ENCODE measurements around a stretch of chr2.

- RRBS, result no CpG with 5 or more reads among the region's 10 CpGs
Measured at GRCh38 chr2:46182122-46182507, 115.1 kb upstream of the EPAS1 start.

GRCh38 chr2:46304612-46305136 is 7.5 kb downstream of the EPAS1 start:
- RRBS, result no CpG with 5 or more reads among the region's 5 CpGs

- RRBS, result no CpG with 5 or more reads among the region's 7 CpGs
Measured at GRCh38 chr2:46338442-46339139, 41.4 kb downstream of the EPAS1 start.

DNA sequence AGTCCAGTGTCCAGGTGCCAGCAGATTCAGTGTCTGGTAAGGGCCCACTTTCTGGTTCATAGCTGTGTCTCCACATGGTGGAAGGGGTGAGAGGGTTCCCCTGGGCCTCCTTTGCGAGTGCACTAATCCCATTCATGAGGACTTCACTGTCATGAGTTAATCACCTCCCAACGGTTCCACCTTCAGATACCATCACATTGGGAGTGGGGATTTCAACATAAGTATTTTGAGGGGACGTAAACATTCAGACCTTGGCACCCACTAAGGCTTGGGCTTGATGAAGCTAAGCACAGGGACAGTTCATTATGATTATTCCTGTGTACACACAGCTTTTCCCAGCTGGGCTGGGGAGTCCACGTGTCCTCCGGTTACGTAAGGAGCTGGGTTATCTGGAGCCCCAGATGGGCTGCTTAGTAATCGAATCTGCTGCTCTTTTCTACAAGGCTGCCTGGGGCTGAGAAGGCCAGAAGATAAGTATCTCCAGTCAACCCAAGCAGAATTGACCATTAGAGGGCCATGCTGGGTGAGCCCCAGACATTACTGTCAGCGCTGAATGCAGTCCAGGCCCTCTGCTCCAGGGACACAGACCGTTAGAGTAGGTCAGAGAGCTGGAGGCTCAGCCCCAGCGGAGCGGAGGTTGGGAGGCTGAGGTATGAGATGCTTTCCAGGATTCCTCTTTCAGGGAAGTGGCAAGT is 42.7 kb downstream of the EPAS1 start:
- RRBS, result no CpG with 5 or more reads among the region's 11 CpGs

GRCh38 chr2:46375391-46375637 is 78.1 kb downstream of the EPAS1 start:
- RRBS, result no CpG with 5 or more reads among the region's 4 CpGs

DNA sequence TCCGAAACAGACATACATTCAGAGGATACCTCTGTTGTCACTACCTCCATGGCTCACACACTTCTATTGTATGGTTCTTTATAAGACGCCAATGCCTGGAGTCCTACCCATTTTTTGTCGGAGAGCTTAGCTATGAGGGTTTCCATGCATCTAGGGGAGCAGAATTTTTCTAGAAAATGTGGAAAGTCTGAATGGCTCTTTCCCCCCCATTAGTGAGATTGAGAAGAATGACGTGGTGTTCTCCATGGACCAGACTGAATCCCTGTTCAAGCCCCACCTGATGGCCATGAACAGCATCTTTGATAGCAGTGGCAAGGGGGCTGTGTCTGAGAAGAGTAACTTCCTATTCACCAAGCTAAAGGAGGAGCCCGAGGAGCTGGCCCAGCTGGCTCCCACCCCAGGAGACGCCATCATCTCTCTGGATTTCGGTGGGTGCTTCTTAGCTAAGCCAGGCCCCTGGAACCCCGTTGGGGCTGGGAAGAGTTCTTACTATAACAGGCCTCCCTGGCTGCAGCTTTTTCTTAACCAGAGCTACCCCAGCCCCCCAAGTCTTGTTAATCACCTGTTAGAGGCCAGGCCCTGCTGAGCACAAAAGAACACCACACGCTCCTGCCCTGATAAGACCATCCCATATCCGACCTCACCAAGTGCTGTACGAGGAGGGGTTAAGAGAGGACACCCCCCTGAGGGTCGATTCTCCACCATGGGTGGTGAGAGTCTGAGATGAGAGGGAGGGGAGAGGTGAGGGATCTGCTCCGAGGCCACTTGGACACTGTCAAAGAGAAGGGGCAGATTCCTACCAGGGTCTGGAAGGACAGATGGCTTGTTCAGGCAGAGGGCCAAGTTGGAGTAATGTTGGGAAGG is 79.4 kb downstream of the EPAS1 start:
- RRBS, result no CpG with 5 or more reads among the region's 13 CpGs

GRCh38 chr2:46381478-46381847 is 84.3 kb downstream of the EPAS1 start:
- RRBS, result no CpG with 5 or more reads among the region's 6 CpGs

DNA sequence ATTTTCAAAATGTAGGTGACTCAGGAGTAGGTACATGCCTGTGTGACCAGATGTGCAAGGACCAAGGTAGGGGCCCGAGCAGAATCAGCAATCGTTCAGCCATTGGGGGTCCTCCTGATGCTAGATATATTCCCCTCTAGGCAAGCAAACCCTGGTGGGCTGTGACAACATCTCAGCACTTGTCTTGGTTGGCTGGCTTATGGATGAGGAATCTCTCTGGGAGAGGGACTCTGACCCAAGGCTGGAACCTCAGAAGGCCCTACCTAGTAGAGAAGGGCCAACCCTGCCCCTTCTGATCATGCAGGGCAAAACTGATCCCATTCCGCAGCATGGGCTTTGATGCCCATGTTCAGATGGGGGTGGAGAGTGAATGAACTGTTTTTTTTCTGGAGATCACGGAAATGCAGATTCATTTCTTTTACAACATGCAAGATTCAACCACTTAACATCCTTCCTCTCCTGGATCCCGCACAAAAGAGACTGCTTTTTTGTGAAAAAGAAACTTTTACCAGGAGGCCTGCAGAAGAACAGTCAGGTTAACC is 91.1 kb downstream of the EPAS1 start:
- RRBS, result no CpG with 5 or more reads among the region's 5 CpGs

- RRBS, result no CpG with 5 or more reads among the region's 7 CpGs
Measured at GRCh38 chr2:46461804-46462269, 80.5 kb upstream of the RHOQ start.

- RRBS, result no CpG with 5 or more reads among the region's 6 CpGs
Measured at GRCh38 chr2:46497757-46498307, 44.5 kb upstream of the RHOQ start.

DNA sequence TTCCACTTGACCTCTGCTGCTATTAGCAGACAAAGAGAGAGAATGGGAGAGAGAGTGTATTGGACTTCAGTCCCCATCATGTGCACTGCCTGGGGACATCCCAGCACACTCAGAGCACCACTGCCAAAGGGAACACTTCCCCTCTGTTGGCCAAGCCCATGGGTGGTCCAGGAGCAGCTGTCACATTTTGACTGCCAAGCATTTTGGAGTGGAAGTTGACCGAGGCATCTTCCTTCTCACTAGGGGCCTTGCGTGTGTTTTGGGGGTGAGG is 5.0 kb upstream of the ATP6V1E2 start:
- RRBS, result no CpG with 5 or more reads among the region's 2 CpGs

DNA sequence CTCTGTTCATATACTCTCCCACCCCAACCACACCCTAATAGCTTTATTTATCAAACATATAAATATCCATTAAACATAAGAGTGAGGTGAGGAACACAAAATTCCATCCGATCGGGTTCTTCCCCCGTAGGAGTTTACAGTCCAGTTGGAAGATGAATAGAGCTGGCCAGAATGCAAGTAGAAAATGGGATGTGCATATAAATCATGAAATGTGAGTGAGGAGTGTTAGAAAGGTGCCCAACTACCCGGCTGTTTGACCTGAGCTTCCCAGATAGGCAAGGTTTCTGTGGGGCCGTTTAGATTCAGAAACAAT is 14.1 kb upstream of the ATP6V1E2 start:
- RRBS, result no CpG with 5 or more reads among the region's 5 CpGs

- RRBS, result no CpG with 5 or more reads among the region's 4 CpGs
Measured at GRCh38 chr2:46653355-46653675, 36.3 kb downstream of the CRIPT start.

DNA sequence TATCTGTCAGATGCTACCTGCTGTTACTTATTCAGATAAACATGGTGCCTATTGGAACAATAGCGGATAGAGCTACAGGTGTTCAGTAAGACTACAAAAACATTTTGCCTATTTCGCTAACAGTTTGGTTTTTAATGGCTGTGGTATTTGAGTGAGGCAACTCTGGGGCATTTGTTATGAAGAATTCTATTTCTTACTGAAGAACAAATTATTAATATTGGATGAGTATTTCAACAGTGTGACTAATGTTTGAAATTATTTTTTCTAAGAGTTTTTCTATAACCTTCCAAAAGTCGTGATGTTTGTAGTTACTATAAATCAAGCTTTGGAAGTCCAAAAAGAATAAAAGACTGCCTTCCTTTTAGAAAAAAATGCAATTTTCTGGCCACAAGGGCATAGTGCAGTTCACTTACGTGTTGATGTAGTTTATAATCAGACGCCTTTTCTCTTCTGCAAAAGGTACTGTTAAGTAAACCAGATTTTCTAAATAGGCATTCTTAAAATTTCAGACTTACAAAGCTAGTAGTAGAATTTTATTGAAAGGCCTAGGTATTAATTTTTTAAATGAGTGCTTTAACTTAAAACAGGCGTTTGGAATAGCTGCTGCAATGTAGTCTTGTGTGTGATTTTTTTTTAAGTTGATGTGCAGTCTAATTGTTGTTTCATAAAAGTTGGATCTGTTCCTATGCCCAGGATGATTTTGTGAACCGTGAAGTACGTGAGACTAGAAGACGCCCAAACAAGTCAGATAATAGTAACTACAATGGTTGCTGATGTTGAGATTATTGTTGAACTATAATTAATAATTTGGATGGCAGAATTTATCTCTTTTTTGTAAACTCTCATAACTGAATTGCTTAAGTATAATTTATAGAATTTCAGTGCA is 61.4 kb downstream of the SOCS5 start:
- RRBS, result no CpG with 5 or more reads among the region's 9 CpGs

DNA sequence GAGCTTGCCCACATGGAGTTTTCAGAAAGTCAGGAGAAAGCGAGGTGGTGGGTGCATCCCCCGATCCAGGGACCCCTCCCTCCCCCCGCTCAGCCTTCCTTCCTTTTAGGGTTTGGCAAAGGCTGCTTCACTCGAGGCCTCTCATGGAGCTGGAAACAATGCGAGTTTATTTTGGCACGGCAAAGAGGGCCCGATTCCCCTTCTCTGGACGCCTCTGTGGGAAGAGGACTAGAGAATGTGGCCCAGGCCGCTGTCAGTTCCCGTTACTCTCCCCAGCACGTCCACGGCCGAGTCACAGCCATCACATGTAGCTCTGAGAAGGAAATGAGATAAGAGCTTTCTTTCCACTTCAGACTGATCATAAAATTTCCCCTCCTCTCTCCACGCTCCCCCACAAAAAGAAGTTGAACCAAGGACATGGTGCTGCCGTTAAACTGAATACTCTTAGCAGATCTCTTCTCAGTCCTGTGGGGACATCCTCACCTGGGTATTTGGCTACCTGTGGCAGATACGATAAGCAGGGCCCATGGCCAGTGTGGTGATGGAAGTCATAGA is 101.5 kb downstream of the MCFD2 start:
- RRBS, result no CpG with 5 or more reads among the region's 16 CpGs

GRCh38 chr2:46858435-46859316 is 56.9 kb downstream of the MCFD2 start:
- RRBS, result no CpG with 5 or more reads among the region's 12 CpGs

DNA sequence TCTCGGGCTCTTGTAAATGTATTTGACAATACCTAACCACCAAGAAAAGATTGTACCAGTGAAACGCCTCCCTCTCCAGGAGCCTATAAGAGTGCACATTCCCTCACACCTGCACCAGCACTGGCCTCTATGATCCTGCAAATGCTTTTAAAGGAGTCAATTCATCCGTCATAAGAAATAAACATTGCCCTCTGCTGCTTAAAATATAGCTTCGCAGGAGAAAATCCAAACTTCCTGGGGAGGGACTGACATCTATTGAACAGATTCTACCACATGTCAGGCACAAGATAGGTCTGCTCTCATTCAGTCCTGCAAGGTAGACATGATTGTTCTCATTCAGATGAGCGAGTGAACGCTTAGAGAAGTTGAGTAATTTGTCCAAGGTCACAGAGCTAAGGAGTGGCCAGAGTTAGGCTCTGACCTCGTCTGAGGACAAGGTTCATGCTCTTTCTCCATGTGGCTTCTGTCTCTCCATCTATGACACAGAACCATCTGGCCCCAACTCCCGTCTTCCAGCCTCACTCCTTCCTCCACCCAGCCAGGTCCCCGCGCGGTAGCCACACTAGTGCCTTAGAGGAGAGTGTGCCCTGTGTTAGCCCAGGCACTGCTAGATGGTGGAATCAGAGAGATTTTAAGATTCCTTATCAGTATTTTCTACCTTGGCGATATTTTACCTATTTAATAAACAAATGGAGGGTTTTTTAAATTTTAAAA is 38.7 kb downstream of the MCFD2 start:
- RRBS, result no CpG with 5 or more reads among the region's 12 CpGs

GRCh38 chr2:46878726-46879402 is 36.7 kb downstream of the MCFD2 start:
- RRBS, result no CpG with 5 or more reads among the region's 11 CpGs

GRCh38 chr2:46913844-46914406 is 1.7 kb downstream of the MCFD2 start:
- RRBS, result no CpG with 5 or more reads among the region's 4 CpGs

GRCh38 chr2:46997908-46998362 is 56.9 kb downstream of the TTC7A start:
- RRBS, result no CpG with 5 or more reads among the region's 5 CpGs